ENCODE data around the genes OR11H1 and POTEH.

DNA sequence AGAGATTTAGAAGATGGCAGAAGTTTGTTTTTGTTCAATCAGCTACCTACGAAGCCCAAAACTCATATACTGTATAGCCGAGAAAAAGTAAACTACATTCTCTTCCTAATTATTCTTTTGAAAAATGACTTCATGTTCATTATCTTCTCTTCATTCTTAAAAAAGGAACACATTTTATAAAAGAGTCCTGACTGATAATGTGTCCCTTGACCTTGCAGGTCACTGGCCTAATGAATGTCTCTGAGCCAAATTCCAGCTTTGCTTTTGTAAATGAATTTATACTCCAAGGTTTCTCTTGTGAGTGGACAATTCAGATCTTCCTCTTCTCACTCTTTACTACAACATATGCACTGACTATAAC, at the start of gene OR11H1:
TSS of gene OR11H1 (plus strand) at position 231 of the 361 bp plus-strand sequence.
- PRO-cap, result no peak
- RAMPAGE, long total RNA, 2 experiments, result no peak in any of the 2 experiments

GRCh38 chr22:15689721-15690108, at the start of gene POTEH:
POTEH (plus strand) TSS chr22:15690026.
- PRO-cap, result no peak
- RAMPAGE, long total RNA, 2 experiments, result no peak in any of the 2 experiments

DNA sequence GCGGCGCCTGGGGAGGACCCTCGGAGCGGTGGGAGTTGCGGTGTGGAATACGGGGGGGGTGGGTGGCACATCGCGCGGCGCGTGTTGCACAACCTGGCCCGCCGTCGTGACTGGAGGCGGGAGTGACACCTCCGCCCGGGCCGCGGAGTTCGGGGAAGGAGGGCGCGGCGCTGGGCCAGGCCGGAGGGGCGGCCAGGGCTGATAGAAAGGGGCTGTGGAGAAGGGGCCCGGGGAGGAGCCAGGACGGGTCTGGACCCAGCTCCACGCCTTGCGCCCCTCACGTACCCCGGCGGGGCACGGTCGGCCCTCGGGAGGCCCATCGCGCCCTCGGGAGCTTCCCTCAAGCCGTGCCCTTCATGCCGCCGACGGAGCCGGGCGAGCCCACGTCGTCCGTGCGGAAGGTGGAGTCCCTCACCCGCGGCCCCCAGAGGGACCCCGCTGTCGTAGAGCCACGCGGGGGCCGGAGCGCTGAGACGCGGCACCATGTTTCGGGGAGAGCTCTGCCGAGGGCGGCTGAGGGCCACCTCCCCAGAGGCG, 654 bp downstream of the IL17RA start:
- PRO-cap, result bidirectional peak, plus-strand start at position 145 of the sequence, minus-strand start at position 106 of the sequence
- RAMPAGE, long total RNA, 2 experiments, result no peak in any of the 2 experiments

GRCh38 chr22:17087695-17088267, 3.0 kb downstream of the IL17RA start:
- PRO-cap, result no peak
- RAMPAGE, long total RNA, 2 experiments, result no peak in any of the 2 experiments

DNA sequence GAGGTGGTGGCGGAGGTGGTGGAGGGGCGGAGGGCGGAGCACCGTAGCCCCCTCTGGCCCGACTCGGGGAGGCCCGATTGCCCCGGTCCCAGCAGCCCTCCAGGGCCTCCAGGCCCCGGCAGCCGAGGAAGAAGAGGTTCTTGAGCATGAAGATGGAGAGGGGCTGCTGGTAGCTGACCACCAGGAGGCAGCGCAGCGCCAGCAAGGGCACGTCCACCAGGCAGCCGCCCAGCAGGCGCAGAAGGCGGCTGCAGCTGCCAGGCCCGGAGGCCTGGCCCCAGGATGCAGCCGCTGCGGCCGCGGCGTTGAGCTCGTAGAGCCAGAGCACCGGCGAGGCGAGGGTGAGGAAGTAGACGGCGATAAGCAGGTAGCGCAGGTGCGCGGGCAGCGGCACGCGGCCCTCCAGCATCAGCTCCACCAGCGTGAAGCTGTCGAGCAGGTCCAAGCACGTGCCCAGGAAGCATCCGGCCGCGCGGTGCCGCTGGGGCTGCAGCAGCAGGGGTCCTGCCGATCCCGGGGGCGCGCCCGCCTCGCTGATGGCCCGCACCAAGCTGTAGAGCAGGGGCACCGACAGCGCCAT, 1.6 kb downstream of the TMEM121B start:
- PRO-cap, result no peak
- RAMPAGE, long total RNA, 2 experiments, result no peak in any of the 2 experiments

DNA sequence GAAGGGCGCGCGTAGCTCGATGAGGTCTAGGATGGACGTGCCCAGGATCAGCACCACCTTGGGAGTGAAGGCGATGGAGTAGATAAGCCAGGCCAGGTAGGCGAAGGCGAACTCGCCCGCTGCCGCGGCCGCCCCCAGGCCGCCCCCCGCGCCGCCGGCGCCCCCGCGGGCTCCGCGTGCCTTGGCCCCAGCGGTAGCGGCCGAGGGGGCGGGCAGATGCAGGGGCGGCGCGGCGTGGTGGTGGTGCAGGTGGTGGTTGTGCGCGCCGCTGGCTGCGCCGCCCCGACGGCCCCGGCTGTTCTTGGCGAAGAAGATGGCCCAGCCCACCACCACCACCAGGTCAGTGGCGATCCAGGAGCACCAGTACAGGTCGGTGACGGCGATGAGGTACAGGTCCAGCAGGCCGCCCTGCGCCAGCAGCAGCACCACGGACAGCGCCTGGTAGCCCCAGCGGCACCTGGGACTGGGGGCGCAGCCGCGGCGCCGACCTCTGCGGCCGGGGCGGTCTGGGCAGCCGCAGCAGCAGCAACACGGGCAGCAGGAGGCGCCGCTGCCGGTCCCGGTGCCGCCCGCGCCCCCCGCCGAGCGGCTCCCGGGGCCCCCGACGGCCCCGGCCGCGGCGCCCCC, 960 bp downstream of the TMEM121B start:
- PRO-cap, result no peak
- RAMPAGE, long total RNA, 2 experiments, result no peak in any of the 2 experiments

- PRO-cap, result bidirectional peak, plus-strand start at chr22:17258419, minus-strand start at chr22:17258293
- RAMPAGE, long total RNA, 2 experiments, result start-site peak on the minus strand in 1 of 2 experiments, at chr22:17258293-17258299 at its widest, 9 reads per replicate
Observed at GRCh38 chr22:17257476-17258520, 38.6 kb upstream of the ADA2 start.

DNA sequence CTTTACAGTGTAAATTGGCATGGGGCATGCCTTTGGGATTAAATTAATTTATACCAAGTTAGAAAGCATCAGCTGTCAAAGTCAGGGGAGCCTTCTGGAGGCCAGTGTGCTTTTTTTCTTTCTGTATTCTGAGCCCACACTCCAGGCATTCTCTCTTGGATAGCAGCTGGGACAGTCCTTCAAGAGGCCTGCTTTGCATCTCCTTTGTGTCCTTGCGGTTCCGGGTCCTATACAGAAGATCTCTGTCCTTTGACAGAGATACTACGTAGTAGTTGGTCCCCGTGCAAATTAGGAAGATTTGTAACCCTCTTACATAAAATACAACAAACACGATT, 91.1 kb upstream of the SLC25A18 start:
- PRO-cap, result no peak
- RAMPAGE, long total RNA, 2 experiments, result no peak in any of the 2 experiments

GRCh38 chr22:17589551-17590255, 26.4 kb downstream of the SLC25A18 start:
- PRO-cap, result no peak
- RAMPAGE, long total RNA, 2 experiments, result no peak in any of the 2 experiments

- PRO-cap, result no peak
- RAMPAGE, long total RNA, 2 experiments, result no peak in any of the 2 experiments
Observed at GRCh38 chr22:17732374-17733293, 41.6 kb downstream of the BID start.

DNA sequence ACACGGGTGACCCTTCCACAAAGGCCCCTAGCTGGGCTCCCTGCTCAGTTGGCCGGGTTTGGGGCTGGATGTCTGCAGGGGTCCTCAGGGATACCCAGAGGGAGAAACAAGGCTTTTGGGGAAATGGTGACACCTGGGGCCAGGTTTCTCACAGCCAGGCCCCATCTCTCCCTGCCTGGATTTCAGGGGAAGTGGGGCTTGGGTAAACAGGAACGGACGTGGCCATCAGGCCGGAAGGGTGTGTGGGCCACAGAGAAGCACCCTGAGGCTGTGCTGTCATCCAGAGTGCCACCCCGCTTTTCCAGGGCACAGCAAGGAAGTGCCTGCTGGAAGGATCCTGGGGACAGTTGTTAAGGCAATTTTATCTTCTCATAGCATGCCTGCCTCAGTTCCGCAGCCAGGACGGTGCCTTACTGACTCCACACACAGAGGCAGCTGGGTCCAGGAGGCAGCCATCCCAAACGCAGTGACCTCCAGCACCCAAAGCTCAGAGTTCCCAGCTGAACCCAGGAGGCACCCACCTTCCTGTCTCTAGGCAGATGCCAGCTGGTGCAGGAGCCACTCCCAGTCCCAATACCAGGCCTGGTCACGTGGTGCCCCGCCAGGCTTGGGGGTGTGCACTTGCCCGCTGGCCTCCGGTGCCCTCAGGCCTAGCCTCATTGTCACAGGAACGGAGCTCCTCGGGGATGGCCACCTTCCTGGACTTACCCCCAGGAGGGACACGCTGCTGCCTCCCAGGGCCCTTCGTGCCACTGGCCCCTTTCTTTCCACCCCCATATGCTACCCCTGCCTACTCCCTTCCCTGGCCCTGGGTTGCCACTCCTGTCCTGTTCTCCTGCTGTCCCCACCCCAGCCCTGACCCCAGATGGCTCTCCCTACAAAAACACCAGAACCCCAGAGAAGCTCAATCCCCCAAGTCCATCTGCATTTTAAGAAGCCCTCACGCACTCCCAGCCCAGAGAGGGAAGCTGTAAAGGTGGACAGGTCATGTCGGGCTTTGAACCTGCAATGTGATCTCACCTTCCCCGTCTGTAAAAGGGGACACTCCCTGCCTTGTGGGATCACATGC, 4.7 kb downstream of the BID start:
- PRO-cap, result no peak
- RAMPAGE, long total RNA, 2 experiments, result no peak in any of the 2 experiments

GRCh38 chr22:17822819-17823599, 48.7 kb upstream of the BID start:
- PRO-cap, result no peak
- RAMPAGE, long total RNA, 2 experiments, result no peak in any of the 2 experiments

- PRO-cap, result no peak
- RAMPAGE, long total RNA, 2 experiments, result no peak in any of the 2 experiments
Observed at GRCh38 chr22:17837079-17837918, 63.0 kb upstream of the BID start.

DNA sequence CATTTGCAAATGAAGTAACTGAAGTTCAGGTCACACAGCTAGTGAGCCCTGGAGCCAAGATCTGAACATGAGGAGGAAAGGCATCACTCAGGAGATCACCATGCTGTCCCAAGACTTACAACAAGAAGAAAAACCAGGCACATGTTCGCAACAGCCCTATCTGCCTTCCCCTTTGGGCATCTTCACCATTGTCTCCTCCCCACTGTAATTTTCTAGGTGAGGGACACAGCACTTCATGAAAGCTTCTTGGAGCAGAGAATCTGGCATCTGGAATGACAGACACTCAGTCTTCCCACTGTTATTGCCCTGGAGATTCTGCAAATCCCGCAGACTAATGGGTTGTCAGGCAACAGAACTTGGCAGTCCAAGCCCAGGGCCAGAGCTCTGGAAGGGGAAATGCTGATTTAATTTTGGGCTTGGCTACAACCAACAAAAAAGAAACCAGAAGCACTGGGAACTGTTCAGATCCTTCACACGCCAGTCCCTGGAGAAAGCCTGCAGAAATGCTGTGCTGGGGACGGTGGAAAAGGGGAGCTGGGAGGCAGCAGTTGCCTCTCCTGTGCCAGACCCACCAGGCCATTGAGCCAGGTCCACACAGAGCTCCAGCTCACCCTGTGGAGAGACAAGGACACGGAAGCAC, 71.5 kb upstream of the BID start:
- PRO-cap, result no peak
- RAMPAGE, long total RNA, 2 experiments, result no peak in any of the 2 experiments

DNA sequence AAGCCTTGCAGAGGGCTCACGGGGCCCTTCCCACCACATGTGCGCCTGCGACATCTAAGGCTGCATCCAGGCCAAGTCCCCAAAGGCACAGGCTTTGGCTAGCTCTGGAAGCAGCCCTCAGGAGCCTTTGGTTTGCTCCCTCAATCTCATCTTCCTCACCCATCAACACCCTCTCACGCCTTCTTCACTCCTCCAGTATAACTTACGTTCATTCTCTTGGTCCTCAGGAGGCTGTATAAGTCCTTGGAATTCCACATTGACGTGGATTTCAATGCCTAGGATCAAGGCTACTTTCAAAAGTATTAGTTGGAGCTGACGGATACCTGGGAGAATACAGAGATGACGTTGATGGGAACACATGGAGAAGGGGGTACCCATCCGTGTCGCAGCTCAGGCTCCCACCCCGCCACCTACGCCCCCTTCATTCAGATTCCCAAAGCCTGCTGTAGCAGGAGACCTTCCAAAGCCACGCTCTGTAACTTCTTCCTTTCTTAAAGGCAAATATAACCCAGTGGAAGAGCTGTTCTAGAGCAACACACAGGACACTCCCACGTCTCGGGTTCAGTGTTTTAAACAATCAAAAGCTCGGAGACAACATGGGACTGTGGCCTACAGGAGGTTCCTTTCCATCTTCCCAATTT, 121.8 kb downstream of the MICAL3 start:
- PRO-cap, result no peak
- RAMPAGE, long total RNA, 2 experiments, result start-site peak on the minus strand in 1 of 2 experiments, centred at position 253 of the sequence, 16 reads per replicate

DNA sequence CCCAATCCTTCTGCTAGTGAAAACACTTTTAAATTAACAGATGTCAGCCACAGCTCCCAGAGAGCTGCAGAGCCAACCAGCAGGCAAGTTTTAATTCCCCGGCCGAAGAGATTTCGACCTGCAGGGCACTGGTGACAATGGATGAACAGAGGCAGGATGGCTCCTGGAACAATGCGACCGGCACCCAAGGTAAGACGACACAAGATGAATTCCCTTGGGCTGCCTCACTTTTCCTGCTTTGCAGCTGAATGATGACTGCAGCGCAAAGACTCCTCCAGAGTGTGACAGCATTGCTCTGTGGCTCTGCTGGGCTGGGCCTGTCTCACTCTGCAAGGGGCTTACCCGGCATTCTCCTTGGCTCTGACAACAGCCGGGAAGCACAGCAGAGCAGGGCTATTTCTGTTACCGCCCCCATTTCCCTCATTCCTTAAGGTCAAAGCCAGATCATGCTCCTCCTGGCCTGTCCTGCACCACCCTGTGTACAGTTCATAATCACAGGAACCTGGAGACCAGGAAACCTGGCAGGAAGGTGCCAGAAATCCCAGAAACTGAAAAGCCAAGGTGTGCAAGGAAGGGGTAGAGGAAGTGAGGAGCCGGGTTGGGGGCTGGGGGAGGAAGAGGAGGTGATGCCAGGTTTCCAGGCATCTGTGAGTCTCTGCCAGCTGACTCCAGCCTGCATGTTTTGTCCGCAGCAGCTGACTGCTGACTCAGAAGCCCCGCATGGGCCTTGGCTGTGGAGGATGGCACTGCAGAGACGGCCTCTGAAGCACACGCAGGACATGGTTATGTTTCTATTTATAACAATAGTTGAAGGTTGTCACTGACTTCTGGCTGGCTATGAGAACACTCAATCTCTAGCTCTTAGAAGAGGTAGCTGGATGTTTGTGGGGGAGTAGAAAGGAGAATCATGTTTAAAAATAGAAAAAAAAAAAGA, 113.7 kb downstream of the MICAL3 start:
- PRO-cap, result no peak
- RAMPAGE, long total RNA, 2 experiments, result no peak in any of the 2 experiments

- PRO-cap, result no peak
- RAMPAGE, long total RNA, 2 experiments, result no peak in any of the 2 experiments
Observed at GRCh38 chr22:17917637-17918208, 106.6 kb downstream of the MICAL3 start.

DNA sequence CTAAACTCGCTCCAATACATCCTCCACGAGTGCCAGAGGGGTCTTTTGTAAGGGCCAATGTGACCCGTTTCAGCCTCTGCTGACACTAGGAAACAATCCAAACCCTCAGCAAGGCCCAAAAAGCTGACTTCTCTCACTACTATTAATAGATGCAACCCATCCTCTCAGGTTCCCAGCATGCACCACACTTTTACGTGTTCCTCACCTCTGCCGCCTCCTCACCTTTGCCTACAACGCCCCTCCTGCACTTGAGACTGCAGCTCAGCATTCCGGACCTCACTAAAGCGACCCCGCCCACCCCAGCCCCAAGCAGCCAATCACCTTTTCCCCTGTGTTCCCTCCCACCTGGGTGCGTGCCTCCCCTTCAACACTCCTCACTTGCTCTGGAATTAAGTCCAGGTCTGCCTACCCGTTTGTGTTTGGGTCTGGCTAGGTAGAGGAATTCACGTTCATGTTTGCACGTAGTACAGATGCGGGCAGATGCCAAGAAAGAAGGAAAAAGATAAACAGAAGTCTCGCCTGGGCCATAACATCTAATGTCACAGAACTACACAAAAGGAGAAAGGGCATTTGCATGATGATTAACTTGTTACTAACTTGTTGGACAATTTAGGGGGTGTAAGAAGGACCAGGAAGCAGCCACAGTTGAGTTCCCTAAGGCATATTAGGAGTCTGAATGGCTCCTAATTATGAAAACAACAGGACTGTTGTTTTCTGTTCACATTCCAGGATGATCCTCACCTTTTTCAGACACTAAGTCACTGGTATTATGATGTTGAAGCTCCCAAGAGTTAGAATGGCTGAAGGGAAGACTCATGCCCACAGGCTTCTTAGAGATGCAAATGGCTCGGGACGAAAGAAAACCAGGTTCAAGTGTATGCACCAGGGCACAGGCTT, 102.3 kb downstream of the MICAL3 start:
- PRO-cap, result no peak
- RAMPAGE, long total RNA, 2 experiments, result no peak in any of the 2 experiments

- PRO-cap, result no peak
- RAMPAGE, long total RNA, 2 experiments, result no peak in any of the 2 experiments
Observed at GRCh38 chr22:18032336-18033067, 8.1 kb upstream of the MICAL3 start.

DNA sequence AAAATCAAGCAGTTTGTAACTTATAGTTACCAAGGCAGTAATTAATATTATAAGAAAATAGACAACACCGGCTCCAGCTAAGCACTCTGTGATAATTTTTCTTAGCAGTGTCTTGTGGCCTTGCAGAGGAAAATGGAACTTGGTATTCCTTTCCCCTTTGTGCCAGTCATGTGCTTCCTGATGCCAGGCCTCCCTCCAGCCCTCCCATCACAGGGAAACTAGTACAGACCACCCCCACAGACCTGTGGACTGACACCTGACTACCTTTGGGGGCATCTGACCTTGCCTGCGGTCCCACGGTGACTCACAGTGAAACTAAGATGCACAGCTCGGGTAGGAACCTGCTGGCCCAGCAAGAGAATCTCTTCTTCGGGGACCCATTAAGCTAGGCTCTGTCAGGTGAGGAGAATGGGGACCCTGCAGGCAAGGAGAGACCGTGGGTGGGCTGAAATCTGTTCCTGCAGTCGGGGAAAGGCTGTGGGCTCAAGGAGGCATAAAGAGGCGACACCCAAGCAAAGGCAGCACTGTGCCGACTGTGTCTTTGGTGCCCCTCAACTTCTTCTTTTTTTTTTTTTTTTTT, 21.0 kb upstream of the PEX26 start:
- PRO-cap, result no peak
- RAMPAGE, long total RNA, 2 experiments, result no peak in any of the 2 experiments

All from body of pancreas (tissue), 2 donors.